Pericardium fibroblast (primary cell): ENCODE measurements around a stretch of chr4.

GRCh38 chr4:82430908-82431539 lies 634 bp downstream of the ENOPH1 start:
- RAMPAGE, long total RNA: no peak

DNA sequence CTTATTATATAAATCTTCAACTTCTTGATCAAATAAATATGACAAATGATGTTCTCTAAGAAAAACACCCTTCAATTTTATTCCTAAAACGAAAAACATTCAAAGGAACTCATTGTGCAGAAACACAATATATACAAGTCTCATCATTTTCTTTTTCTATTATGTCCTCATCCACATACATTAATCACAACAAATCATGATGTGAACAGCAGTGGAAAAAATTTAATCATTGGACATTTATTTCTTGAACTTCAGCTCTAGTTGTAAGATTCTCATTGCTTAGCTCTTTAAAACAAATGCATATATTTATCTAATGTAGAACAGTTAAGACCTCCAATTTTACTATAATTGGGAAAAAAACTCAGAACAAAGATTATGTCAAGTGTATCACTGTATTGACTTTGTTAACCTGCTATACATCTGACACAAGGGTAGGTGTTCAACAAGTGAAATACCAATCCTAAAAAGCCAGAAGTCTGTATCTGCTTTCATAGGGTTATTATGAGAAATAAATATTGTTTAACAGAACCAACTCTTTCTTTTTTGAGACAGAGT lies 4.8 kb upstream of the THAP9 start:
- RAMPAGE, long total RNA: no peak

GRCh38 chr4:82899420-82899812 lies 1.1 kb upstream of the THAP9 start:
- RAMPAGE, long total RNA: no peak

DNA sequence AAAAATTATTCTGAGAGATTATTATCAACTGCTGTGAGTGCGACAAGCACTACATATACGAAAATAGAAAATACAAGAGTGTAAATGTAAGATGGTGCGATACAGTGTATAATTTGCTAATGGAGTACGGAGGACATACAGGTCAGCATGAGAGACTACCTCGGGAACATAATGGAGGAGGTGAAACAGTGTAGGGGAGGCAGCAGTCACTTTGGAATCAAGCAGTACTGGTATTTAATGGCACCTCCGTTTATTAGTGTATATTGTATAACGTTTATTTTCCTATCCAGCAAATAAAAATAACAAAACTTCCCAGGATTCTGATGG lies 2.9 kb upstream of the LIN54 start:
- RAMPAGE, long total RNA: no peak

DNA sequence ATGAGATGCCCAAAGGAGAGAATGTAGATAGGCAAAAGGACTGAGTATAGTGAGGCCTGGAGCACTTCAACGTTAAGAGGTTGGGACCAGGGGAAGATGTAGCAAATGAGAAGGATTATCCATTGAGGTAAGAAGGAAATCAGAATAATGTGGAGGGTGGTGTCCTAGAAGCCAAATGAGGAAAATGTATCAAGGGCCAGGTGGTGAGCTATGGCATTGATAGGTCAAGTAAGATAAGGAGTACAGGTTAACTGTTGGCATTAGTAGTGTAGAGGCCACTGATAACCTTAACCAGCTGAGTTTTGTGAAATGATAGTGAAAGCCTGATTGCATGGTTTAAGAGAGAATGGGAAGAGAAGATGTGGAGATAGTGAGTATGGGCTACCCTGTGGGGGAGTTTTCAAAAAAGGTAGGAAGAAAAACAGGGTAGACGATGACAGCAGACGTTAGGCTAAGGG lies 16.8 kb downstream of the COPS4 start:
- RAMPAGE, long total RNA: no peak

DNA sequence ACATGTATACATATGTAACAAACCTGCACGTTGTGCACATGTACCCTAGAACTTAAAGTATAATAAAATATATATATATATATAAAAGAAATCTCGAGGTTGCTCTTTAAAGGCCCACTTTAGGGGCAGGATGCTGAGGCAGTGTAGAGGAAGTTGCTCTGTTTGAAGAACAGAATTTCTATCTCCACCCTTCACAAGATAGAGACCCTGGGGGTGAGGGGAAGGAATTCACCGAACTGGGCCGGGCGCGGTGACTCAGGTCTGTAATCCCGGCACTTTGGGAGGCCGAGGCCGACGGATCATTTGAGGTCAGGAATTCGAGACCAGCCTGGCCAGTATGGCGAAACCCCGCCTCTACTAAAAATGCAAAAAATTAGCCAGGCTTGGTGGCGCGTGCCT lies 6.5 kb downstream of the PLAC8 start:
- RAMPAGE, long total RNA: no peak

DNA sequence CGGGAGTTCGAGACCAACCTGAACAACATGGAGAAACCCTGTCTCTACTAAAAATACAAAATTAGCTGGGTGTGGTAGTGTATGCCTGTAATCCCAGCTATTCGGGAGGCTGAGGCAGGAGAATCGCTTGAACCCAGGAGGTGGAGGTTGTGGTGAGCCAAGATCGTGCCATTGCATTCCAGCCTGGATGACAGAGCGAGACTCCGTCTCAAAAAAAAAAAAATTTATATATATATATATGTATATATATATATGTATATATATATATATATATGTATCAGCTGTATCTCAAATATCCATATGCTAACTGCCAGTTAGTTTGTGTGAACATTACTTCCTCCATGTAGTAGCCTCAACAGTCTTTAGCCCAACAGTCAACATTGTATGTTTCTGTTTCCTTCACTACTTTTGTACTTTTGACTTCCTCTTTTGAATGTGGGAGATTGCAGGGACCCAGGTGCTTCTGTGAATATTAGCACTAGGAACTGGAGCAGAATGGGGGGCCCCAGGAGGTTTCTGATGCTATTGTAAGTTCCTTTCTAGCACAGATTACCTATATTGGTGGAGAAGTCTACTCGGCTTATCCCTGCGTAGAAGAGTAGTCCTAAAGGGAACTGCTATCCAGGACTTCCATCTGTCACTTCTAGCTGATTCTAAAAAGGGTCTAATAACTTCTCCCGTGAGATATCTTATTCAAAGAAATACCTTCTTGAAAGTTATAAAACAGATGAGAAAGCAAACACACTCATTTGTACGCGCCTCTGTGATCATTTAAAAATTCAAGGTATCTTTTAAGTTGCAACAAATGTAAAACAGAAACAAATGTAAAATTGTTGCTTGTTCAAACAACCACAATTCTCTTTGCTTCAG lies 2.3 kb downstream of the PLAC8 start:
- RAMPAGE, long total RNA: no peak

DNA sequence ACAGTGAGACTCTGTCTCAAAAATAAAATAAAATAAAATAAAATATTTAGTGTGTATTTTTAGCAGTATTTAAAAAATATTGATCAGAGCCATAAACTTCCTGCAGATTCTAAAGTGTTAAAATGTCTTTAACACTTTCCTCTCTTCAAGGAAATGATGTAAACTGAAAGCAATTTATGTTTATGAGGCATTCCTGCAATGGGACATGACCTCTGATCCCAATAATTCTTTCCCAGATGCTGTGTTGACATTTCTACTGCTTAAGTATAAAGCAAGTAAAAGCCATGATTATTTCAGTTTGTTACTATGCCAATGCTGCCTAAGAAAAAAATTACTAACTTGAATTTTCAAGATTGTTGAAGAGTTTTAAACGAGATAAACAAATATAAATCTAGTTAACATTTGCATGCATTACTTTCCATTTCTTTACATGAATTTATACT lies 29.0 kb downstream of the COQ2 start:
- RAMPAGE, long total RNA: no peak

DNA sequence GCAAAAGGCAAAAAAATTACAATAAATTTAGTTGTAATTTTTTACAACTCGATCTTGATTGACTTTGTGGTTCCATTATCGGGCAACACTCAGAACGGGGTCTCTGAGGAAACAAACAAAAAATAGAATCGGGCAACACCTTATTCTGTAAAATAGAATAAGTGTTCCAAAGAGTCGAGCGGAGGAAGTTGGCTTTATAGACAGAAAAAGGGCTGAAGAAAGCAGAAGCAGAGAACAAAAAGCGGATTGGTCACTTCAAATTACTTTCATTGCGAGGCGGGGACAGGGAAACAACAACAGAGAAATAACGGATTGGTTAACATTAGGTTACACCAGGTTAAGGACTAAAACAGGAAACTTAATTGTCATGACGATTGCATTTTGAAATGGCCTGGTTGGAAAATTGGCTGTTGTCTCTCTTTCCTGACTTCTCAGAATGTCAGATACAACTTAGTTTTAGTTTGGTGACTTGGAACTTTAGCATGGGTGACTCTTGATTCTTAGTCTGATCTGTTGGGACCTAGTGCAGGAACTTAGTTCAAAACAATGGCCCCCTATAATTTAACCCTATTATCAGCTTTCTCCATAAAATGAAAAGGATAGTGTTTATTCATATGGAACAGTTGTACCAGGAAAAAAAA lies 489 bp upstream of the COQ2 start:
- RAMPAGE, long total RNA: no peak

GRCh38 chr4:83356547-83356879 lies 21.9 kb upstream of the HPSE start:
- RAMPAGE, long total RNA: no peak

DNA sequence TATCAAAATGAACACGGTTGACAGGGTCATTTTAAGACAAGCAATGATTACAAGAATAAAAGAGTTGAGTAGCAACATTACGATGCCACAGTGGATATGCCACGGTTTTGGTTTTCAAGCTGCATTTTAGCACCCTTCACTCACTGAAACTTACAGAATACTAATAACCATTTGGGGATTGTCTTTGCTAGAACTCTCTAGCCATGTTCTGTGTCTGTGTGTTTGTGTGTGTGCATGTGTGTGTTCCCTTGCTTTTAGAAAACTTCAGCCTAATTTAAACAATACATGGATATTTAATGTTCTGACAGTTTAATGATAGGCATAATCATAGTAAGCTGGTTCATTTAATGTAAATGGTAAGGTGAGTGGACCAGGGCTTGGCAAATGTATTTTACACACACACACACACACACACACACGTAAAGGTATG lies 506 bp upstream of the ABRAXAS1 start:
- RAMPAGE, long total RNA: no peak

- RAMPAGE, long total RNA: no peak
Measured at GRCh38 chr4:83595961-83596249, 60.0 kb downstream of the GPAT3 start.

DNA sequence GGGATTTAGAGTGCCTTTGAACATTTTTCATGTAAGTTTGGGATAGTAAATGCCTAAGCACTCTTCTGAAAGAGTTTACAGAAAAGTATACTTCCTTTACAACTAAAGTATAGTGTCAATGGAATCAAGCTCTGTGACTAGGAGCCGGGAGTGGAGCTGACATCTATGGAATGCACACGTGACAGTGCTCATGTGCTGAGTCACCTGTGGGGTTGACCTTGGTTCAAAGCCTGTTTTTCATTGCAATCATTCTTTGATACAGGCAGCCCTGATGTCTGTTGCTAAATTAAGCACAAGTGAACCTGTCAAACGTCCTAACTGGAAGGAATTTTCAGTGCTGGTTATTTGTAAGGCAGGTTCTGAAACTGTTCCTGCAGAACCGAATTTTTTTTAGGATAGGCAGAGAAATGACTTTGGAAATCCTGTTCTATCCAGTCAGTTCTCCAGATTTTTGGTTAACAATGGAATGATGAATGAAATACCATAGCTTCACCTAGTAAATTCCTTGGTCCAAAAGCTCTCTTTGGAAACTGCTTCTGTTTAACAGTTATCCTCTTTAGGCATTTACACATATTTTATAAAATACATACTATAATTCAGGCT lies 82.6 kb downstream of the GPAT3 start:
- RAMPAGE, long total RNA: no peak

- RAMPAGE, long total RNA: no peak
Measured at GRCh38 chr4:84678865-84679327, 96.0 kb downstream of the CDS1 start.

DNA sequence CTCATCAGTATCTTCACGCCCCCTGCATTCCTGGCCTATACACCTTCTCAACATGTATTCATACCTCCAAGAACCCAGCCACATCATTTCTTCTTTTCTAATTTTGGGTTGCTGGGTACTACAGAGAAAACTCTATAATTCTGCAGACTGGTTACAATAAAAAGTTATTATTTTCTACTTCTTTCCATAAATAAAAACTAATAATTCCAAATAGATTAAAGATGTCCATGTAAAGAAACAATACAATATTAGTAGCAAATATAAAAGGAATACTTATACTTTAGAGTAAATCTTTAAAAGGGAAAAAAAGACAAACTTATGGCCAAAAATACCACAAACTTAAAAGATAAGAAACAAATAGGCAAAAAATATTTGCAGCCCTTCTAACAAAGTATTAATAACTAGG lies 97.1 kb downstream of the WDFY3 start:
- RAMPAGE, long total RNA: no peak

GRCh38 chr4:84931899-84932525 lies 34.5 kb downstream of the WDFY3 start:
- RAMPAGE, long total RNA: no peak

GRCh38 chr4:84960131-84960534 lies 6.4 kb downstream of the WDFY3 start:
- RAMPAGE, long total RNA: no peak

DNA sequence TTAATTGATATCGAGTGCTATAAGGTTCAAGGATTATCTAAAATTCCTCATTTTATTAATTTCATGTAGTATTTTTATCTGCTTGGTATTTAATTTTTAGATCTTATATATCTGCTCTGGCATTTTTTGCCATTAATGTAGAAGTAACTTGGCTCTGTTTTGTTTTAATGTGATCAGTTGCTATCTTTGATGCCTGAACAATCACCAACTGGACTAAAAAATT lies 18.2 kb upstream of the ARHGAP24 start:
- RAMPAGE, long total RNA: no peak

GRCh38 chr4:85477319-85478009 lies 2.5 kb downstream of the ARHGAP24 start:
- RAMPAGE, long total RNA: no peak

GRCh38 chr4:85514383-85514776 lies 39.4 kb downstream of the ARHGAP24 start:
- RAMPAGE, long total RNA: no peak